LHCN-M2 (cell line): ENCODE measurements around the gene PARP15.

DNA sequence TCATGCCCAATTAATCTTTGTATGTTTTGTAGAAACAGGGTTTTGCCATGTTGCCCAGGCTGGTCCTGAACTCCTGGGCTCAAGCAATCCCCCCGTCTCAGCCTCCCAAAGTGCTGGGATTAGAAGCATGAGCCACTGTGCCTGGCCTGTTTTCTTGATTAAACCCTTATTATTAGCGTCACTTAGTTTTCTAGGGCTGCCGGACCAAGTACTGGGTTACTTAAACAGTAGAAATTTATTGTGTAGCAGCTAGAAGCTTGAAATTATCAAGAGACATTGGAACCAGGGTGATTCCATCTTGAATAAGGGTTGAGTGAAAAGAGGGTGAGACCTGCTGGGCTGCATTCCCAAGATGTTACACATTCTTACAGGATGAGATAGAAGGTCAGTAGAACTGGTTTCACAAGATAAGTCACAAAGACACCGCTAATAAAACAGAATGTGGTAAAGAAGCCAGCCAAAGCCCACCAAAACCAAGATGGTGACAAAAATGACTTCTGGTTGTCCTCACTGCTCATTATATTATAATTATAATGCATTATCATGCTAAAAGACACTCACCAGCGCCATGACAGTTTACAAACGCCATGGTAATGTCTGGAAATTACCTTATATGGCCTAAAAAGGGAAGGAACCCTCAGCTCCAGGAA is 18.7 kb upstream of the FSTL1 start:
- RAMPAGE, long total RNA: no peak

DNA sequence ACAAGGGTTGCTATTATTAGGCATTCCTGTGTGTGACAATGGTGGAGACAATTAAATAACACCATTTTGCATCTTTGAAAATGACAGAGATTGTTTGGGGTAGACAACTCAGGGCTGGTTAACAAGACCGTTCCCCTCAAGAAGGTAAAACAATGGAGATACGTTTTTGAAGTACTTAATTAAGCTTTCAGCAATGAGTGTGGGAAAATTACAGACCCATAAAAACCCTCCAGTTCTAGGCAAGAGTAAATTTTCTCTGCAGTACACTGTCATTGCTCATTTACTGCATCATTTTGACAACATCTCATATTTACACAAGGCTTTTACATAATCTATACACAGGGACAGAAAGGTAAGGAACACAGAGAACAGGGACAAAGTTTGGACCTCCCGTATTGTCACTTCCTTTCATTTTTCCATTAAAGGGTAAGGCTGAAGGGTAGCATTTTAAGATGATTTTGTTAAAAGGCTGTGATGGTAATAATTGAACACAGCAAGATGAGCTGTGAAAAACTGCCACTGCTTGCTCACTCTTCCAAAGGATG is 7.3 kb upstream of the HGD start:
- RAMPAGE, long total RNA: no peak

DNA sequence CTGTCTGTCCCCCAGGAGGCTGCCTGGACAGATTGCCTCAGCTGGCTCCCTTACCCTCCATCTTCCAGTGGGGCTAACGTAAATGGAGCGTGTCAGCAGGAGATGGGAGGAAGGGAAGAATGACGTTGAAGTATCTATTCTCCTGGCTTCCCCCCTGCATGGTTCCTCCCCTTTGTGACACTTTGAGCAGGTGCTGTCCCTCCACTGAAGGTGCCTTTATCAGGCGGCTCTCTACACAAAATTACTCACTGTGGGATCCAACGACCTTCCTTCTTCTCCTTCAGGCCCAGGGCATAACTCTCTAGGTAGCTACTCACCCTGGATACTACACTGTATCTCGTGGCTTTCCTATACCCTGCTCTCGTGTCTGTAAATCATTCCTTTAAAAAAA is 31.3 kb downstream of the FBXO40 start:
- RAMPAGE, long total RNA: no peak

DNA sequence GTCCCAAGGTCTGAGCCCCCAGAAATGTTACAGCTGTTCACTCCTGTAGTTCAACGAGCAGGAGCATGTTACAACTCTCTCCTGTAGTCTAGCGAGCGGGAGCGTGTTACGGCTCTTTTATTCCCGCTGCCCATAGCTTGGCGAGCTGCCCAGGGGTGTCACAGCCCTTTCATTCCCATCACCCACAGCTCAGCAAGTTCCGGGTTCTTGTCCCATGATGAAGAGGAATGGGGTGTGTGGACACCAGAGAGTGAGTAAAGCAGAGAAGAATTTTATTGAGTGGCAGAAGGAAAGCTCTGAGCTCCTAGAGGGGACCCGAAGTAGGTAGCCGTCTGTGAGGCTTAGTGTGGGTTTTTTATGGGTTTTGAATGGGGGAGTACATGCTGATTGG is 24.9 kb downstream of the SLC15A2 start:
- RAMPAGE, long total RNA: no peak

DNA sequence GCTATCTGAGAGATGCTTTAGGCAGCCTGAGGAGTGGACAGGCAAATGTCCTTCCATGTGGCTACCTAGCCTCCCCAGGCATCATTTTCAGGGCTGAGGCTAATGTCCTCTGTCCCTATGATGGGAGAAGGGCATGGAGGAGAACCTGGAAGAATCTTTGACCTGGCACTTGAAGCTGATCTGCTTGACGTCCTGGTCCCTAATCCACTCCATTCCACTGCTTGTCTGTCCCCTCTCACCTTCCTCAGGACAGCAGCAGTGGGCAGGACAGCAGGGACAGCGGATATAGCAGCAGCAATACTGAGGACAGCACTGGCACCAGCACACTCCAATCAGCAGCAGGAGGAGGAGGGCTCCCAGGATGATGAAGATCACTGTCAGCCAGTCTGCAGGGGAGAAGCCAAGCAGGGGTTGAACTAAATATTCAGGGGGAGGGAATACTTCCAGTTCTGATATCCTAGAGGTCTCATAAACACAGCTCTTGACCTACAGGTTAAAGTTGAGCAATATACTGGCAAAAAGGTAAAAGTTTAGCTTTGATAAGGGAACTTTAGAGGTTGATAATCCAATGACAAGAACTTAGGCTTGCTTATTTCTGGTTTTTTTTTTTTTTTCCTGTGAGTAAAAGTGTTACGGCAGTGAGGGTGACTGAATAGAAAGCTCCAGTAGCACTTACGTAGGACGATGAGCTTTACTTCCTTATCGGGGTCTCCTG is 20.8 kb downstream of the ILDR1 start:
- RAMPAGE, long total RNA: no peak

DNA sequence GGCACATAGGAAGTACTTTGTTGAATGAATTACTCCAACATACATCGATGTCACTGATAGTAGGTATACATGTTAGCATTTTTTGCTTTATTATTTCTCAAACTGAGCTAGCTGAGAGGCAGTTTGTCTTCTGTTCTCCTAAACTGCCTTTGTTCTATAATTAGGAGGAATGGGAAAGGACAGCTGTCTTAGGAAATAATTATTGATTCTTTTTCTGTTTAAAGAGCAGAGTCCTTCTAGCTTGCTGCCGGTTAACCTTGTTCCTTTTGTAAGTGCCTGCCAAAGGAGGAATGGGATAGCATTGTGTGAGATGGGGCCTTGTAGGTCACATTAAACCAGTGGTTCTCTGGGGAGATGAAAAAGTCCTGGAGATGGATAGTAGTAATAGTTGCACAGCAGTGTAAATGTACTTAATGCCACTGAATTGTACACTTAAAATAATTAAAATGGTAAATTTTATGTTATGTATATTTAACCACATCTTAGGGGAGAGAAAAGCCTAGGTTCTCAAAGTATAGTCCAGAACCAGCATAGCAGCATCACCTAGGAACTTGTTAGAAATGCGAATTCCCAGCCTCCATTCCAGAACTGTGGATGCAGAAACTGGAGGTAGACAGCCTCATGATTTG is 8.2 kb downstream of the FAM162A start:
- RAMPAGE, long total RNA: no peak

- RAMPAGE, long total RNA: no peak
These were observed 856 bp downstream of the DTX3L start for GRCh38 chr3:122565036-122565352.

DNA sequence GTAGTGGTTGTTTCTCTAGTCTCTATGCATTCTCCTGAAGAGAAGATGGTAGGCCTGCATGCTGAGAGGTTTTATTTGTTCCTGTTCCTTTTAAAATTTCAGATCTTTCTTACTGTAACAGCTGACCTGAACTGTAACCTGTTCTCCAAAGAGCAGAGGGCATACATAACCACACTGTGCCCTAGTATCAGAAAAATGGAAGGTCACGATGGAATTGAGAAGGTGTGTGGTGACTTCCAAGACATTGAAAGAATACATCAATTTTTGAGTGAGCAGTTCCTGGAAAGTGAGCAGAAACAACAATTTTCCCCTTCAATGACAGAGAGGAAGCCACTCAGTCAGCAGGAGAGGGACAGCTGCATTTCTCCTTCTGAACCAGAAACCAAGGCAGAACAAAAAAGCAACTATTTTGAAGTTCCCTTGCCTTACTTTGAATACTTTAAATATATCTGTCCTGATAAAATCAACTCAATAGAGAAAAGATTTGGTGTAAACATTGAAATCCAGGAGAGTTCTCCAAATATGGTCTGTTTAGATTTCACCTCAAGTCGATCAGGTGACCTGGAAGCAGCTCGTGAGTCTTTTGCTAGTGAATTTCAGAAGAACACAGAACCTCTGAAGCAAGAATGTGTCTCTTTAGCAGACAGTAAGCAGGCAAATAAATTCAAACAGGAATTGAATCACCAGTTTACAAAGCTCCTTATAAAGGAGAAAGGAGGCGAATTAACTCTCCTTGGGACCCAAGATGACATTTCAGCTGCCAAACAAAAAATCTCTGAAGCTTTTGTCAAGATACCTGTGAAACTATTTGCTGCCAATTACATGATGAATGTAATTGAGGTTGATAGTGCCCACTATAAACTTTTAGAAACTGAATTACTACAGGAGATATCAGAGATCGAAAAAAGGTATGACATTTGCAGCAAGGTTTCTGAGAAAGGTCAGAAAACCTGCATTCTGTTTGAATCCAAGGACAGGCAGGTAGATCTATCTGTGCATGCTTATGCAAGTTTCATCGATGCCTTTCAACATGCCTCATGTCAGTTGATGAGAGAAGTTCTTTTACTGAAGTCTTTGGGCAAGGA is 4.6 kb downstream of the DTX3L start:
- RAMPAGE, long total RNA: no peak

- RAMPAGE, long total RNA: no peak
These were observed at the start of gene PARP15 for GRCh38 chr3:122577461-122578057. PARP15 (plus strand) TSS chr3:122577650.

DNA sequence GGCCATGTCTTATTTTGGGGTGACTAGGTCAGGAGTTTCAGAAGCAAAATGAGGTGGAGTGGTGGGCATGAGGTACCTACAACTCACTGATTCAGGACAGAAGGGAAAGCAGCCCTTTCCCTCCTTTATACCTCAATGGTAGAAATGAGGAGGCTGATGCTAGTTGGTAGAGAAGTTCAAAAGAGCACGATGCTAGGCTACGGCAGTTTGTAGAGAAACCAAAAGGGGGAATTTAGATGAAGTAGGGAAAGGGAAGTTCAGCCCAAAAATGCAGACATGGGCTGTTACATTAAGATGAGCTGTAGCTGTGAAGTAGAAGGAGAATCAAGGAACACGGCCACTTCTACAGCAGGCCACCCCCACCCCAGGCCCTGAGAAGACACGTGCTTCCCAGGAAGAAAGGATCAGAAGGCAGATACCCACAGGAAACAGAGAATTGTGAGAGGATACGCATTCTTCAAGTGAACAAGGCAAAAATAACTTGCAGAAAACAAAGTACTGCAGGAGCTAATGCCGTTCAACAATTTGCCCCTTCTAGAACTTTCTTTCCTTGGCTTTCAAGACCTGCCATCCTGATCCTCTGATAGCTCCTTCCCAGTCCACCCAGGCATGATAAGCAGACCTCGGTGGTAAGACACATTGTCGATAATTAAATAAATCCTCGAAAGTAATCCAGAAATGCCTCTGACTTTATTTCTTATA is 2.1 kb upstream of the PARP14 start:
- RAMPAGE, long total RNA: no peak

- RAMPAGE, long total RNA: no peak
These were observed 964 bp downstream of the PARP14 start for GRCh38 chr3:122681443-122682162.

DNA sequence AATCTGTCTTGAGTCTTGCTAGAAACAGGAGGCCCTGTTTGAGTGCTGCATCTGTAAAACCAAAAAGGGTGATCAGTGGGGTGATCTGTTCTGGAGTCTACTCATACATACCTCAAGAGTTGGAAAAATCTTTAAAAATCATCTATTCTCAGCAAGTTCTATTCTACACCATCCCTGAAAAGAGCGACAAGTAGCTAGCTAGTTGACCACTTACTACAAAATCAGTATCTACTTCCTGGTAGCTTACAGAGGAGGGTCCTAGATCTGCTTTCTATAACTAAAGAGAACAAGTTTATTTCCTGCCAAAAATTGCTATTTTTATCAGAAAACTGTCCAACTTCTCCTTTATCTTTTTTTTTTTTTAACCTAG is 31.7 kb downstream of the HSPBAP1 start:
- RAMPAGE, long total RNA: no peak

GRCh38 chr3:122782796-122783093 is 10.9 kb downstream of the HSPBAP1 start:
- RAMPAGE, long total RNA: no peak

GRCh38 chr3:122957712-122958092 is 69.9 kb downstream of the SEMA5B start:
- RAMPAGE, long total RNA: no peak

- RAMPAGE, long total RNA: no peak
These were observed 53.7 kb downstream of the SEMA5B start for GRCh38 chr3:122973864-122974314.

DNA sequence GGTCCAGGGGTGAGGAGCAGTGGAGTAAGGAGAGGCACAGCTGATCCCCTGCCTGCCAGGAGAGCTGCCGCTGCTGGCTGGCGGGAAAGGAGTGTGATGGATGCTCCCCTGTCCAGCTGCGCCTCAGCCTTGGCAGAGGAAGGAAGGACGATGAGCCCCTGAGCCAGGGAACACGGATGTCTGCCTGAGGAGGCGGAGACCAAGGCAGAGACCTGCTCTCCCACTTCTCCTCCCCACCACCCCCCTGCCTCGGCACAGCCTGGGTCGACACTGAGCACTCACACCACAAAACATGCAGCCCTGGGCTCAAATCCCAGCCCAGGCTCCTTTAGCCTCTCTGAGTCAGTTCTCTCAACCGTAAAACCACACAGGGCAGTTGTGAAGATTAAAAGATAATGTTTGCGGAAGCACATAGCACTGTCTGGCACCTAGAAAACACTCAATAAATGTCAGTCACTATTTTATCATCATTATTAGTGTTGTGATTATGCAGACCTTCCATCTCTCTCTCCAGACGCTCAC is 52.3 kb downstream of the SEMA5B start:
- RAMPAGE, long total RNA: no peak

GRCh38 chr3:122975910-122976306 is 51.7 kb downstream of the SEMA5B start:
- RAMPAGE, long total RNA: no peak

DNA sequence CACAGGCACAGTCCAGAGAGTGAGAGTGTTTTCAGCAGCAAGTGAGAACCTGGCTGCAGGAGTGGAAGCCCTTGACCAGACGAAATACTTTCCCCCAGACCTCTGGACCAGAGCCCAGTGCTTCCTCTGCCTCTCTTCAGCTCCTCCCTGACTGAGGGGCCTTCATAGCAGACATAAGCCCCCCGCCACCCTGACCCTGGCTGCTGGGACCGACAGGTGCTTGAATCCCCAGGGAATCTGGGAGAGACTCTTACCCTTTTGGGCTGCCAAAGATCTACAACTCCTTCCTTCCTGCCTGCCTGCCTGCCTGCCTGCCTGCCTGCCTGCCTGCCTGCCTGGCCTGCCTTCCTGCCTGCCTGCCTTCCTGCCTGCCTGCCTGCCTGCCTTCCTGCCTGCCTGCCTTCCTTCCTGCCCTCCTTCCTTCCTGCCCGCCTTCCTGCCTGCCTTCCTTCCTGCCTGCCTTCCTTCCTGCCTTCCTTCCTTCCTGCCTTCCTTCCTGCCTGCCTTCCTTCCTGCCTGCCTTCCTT is 50.2 kb upstream of the SEC22A start:
- RAMPAGE, long total RNA: no peak

DNA sequence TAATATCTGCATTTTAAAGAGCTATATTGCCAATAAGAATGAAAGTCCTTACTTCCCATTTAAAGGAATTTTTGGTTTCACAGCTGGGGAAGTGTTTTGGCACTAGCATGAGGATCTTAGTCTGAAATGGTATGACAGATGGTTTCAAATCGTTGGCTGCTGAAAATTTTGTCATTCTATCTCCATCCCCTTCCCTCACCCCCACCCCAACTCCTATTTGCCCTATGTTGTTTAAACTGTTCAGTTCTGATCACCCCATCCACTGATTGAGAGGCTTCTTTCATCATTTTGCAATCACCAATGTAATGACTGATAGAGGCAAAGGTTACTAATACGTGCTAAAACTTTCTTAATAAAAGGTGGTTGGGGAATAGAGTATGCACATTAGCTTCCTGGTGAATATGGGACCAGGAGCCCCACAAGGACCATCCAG is 105.7 kb downstream of the SEC22A start:
- RAMPAGE, long total RNA: no peak

- RAMPAGE, long total RNA: no peak
These were observed 113.7 kb downstream of the ADCY5 start for GRCh38 chr3:123334939-123335782.